Heart (tissue), 3 donors: ENCODE data around the genes HGS, PCYT2 and MYADML2.

DNA sequence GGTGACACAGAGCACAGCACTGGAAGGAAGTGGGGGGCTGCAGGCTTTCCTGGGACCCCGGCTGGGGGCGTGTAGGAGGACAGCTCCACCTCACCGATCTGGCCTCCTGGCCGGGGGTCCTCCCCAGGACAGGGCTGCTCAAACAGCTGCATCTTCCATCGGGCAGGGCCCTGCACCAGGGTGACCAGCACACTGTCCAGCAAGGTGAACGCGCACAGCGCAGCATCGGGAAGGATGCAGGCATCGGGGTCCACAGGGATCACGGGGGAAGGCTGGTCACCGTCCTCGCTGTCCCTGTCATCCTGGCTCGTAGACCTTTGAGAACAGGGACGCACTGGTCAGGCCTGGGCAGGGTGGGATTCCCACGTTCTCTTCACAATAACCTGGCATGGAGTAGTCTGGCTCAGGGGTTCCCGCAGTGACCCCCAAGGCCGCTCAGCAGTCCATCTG lies 1.2 kb downstream of the FAAP100 start:
- RAMPAGE, long total RNA, 2 experiments = no peak in any of the 2 experiments

DNA sequence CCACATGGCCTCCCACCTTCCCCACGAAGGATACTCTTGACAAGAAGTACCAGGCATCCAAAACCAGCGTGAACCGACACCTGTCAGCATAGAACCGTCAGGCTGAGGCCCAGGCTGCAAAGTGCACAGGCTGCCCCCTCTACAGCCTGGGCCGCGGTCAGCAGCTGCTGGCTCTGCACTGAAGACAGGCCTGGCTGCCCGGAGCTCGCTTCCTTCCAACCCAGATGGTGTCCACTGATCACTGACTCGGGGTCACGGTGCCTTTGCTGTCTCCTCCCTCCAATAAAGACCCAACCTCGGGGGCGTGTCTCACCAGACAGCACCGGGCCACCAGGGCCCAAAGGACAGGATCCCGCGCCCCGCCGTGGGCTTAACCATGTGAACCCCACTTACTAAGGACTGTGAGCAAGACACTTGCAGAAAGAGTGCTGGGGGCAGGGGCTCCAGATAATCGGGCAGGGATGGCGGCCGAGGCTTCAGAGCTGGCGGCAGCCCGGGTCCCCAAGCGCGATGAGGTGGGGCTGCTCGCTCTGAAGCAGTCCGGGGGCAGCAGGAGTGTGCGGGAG lies 731 bp downstream of the FAAP100 start:
- RAMPAGE, long total RNA, 2 experiments = no peak in any of the 2 experiments

- RAMPAGE, long total RNA, 2 experiments = no peak in any of the 2 experiments
Measured at GRCh38 chr17:81579620-81580306, 27.6 kb upstream of the FAAP100 start.

GRCh38 chr17:81621634-81622312 lies 15.1 kb downstream of the NPLOC4 start:
- RAMPAGE, long total RNA, 2 experiments = no peak in any of the 2 experiments

GRCh38 chr17:81647598-81648523 lies 8.5 kb downstream of the PDE6G start:
- RAMPAGE, long total RNA, 2 experiments = no peak in any of the 2 experiments

DNA sequence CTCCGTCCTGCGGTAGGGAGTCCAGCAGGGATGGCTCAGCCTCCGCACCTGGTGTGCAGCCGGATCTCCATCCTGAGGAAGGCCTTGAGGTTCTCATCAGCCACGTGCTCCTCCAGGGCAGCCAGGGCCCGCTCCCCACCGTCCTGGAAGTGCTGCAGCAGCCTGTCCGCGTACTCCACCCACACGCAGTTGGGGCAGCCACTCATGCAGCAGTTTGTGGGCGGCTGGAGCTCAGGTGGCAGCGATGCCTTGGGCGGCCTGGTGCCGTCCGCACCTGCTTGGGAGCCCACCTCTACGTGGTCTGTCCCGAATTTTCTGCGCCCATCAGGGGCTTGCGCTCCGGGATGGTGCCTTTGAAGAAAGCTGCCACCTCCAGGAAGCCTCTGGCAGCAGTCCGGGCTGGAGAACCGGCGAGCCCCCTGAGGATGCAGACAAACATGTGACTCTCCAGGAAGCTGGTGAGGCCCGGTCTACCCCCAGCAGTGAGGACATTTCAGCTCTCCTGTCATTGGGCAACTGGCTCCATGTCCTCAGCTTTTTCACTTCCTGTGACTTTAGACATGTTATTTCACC lies 1.2 kb downstream of the OXLD1 start:
- RAMPAGE, long total RNA, 2 experiments = no peak in any of the 2 experiments

- RAMPAGE, long total RNA, 2 experiments = start-site peak on the plus strand in 2 of 2 experiments, at chr17:81683971-81684057 at its widest, 378 to 665 reads per replicate
Measured at GRCh38 chr17:81683895-81684285, at the start of gene HGS. TSS of gene HGS (plus strand) at chr17:81684011.

- RAMPAGE, long total RNA, 2 experiments = no peak in any of the 2 experiments
Measured at GRCh38 chr17:81712581-81713065, 539 bp downstream of the SLC25A10 start.

DNA sequence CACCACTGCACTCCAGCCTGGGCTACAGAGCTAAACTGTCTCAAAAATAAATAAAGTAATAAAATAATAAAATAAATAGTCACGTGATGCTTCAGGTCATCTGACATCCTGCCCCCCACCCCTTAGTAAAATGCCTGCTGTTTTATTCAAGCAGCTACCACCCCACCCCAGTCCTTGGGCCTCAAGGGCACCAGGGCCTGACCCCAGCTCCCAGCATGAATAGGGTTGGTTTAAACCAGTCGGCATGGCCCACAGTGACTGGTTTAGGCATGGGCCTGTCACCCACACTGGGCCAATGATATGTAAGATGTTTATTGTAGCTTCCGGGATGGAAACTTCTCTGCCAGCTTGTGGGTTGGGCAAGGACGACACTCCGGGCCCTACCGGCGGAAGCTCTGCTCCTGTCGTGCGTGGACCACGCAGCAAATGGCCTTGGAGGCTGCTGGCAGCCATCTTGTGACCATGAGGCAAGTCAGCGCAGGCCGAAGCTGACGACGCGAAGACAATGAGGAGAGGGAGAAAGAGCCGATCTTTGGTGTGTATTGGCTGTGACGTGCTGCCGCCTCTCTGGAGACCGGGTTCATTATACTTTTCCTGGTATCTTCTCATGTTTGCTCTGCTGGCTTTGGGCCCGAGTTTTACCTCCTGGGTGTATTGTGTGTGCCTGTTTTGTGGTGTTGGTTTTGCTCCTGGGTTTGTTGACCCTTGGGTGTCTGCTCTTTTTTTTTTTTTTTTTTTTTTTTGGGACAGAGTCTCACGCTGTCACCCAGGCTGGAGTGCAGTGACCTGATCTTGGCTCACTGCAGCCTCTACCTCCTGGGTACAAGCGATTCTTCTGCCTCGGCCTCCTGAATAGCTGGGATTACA lies 15.3 kb downstream of the SLC25A10 start:
- RAMPAGE, long total RNA, 2 experiments = no peak in any of the 2 experiments

DNA sequence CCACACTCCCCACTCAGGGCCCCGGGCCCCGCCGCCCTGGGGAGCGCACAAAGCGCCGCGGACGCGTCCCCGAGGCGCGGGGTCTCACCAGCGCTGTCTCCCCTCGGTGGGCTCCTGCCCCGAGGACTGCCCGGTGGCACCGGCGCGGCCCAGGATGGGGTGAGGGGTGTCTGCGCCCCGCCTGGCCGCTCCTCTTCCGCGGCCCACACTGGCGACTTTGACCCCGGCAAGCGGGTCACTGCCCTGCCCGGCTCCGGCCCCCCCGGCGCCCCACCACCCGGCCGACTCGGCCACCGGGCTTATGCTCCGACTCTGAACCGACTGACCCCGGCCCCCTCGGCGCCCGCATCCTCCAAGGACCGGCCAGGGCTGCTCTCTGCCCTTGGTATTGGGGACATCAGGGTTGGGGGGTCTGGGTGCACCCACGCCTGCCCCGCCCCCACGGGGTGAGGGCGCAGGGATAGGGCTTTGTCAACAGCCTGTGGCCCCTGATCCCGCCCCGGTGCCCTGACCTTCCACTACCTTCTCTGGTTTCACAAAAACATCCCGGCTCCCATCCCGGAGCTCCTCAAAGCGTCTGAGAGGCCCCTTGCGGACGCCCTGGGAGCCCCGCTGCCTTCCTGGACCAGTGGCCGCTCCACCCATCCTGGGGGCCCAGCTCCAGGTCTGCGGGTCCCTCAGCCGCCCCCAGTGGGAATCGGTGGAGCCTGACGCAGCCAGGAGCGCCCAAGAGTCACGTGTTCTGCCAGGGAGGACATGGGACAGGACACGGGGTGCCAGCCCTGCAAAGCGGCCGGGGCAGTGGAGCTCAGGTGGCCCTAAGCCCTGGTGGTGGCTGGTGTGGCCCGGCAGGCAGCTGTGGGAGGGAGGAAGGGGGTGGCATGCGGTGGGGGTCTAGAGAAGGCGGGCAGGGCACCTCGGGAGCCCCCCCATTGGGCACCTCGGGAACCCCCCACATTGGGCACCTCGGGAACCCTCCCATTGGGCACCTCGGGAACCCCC lies 921 bp downstream of the GCGR start:
- RAMPAGE, long total RNA, 2 experiments = no peak in any of the 2 experiments

GRCh38 chr17:81863106-81863777 lies 2.9 kb upstream of the P4HB start:
- RAMPAGE, long total RNA, 2 experiments = no peak in any of the 2 experiments

- RAMPAGE, long total RNA, 2 experiments = no peak in any of the 2 experiments
Measured at GRCh38 chr17:81867921-81868438, 3.2 kb downstream of the ARHGDIA start.

DNA sequence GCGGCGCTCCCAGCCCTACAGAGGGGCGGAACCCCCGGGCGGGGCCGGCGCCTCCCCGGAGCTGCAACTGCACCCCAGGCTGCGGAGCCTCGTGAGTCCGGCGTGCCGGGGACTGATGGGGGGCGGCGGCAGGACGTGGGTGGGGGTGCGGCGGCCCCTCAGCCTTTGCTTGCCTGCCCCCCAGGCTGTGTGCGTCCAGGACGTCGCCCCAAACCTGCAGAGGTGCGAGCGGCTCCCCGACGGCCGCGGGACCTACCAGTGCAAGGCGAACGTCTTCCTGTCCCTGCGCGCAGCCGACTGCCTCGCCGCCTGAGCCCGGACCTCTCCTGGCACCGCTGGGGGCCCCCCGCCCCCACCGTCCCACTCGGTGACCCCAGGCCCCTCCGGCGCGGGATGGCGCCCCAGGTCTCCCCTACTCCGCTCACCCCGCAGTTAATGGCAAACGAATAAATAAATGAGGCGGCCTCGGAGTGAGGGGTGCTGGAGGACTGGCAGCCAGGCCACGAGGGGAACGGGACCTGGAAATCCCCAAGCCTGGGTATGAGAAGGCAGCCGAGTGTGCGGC lies 480 bp downstream of the NPB start:
- RAMPAGE, long total RNA, 2 experiments = no peak in any of the 2 experiments

- RAMPAGE, long total RNA, 2 experiments = no peak in any of the 2 experiments
Measured at GRCh38 chr17:81911309-81912138, at the start of gene PCYT2. TSS of gene PCYT2 (minus strand) at chr17:81911399.

- RAMPAGE, long total RNA, 2 experiments = no peak in any of the 2 experiments
Measured at GRCh38 chr17:81926191-81926689, 1.3 kb downstream of the MAFG start.

DNA sequence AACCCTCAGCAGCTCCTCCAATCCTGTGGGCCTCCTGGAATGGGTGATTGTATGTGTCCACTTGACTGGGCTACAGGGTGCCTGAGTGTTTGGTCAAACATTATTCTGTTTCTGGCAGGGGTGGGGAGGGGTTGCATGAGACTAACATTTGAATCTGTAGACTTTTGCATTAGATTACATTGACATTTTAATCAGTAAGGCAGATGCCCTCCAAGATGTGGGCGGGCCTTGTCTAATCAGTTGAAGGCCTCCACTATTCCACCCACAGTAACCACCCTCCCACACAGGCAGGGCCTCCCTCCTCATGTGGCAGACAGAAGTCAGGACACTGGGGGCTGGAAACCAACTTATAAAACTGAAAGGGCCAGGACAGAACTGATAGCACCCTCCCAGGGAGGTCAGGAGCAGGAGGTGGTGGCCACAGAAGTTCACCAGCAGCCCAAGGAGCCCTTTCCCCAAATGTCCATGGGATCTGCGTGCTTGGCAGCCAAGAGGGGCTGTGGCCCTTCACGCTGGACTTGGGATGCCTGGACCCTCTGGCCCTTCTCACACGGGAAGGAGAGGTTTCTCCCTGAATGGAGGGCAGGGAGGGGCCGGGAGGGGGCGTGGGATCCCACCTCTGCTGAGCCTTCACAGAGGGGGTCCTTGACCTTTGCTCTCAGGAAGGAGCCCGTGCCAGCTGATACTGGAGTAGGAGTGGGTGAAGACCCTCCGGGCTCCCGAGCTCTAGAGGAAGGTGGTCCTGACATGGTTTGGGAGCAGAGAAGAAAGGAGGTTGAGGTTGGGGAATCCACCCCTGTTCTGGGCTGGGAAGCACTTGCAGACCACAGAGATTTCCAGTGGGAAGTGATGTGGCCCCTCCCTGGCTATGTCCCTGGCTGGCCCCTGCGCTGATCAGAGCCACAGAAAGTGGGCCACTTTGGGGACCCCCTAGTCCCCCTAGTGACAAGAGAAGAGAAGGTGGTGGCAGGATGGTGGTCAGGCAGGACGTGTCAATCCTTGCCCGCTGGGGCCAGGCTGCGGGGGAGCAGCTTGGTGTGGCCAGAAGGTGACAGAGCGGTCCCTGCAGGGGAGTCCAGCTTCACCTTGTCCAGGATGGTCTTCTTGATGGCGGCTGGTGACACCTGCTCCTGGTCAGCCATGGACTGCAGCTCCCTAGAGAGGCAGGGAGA lies 4.5 kb downstream of the PYCR1 start:
- RAMPAGE, long total RNA, 2 experiments = no peak in any of the 2 experiments

DNA sequence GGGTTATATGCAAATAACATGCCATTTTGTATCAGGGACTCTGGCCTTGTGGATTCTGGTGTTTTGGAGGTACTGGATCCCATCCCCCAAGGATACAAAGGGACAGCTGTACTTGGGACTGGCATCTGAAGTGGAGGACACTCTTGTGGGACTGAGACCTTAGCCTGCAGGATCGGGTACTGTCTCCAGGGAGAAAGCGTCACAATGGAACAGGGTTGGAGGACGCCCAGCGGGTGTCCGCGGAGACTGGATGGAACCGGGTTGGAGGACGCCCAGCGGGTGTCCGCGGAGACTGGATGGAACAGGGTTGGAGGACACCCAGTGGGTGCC lies at the start of gene MYADML2:
MYADML2 (minus strand) TSS at position 131 of the 330 bp plus-strand sequence.
- RAMPAGE, long total RNA, 2 experiments = no peak in any of the 2 experiments

- RAMPAGE, long total RNA, 2 experiments = no peak in any of the 2 experiments
Measured at GRCh38 chr17:82039562-82040234, 2.2 kb upstream of the DCXR start.

GRCh38 chr17:82047697-82048992 lies 3.5 kb downstream of the RFNG start:
- RAMPAGE, long total RNA, 2 experiments = no peak in any of the 2 experiments

DNA sequence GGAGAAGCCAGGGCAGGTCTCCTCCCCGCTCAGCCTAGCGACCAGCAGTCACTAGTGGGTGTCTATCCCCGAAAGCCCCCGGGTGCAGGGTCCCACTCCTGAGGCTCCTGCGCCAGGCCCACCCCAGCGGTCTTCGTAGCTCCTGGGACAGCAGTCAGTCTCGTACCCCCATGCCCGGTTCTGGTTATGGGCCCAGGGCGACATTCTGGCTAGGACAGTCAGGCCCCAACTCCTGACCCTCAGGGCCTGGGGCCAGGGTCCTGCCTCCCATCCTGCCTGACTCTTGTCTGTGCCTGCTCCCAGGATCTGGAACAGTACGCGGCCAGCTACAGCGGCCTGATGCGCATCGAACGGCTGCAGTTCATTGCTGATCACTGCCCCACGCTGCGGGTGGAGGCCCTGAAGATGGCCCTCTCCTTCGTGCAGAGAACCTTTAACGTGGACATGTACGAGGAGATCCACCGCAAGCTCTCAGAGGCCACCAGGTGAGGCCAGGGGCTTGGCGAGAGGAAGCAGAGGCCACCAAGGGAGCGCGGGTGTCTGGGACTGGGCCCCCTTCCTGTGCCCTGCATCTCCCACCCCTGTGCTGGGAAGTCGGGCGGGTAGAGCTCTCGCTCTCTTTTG lies 2.0 kb downstream of the GPS1 start:
- RAMPAGE, long total RNA, 2 experiments = no peak in any of the 2 experiments